ENCODE measurements around the gene CNTLN.

GRCh38 chr9:14026885-14027602 is 286.9 kb downstream of the NFIB start:
- PRO-cap, 3 experiments = no peak in any of the 3 experiments
- RAMPAGE, long total RNA = no peak
- RRBS, 2 experiments = no CpG with 5 or more reads among the region's 6 CpGs

DNA sequence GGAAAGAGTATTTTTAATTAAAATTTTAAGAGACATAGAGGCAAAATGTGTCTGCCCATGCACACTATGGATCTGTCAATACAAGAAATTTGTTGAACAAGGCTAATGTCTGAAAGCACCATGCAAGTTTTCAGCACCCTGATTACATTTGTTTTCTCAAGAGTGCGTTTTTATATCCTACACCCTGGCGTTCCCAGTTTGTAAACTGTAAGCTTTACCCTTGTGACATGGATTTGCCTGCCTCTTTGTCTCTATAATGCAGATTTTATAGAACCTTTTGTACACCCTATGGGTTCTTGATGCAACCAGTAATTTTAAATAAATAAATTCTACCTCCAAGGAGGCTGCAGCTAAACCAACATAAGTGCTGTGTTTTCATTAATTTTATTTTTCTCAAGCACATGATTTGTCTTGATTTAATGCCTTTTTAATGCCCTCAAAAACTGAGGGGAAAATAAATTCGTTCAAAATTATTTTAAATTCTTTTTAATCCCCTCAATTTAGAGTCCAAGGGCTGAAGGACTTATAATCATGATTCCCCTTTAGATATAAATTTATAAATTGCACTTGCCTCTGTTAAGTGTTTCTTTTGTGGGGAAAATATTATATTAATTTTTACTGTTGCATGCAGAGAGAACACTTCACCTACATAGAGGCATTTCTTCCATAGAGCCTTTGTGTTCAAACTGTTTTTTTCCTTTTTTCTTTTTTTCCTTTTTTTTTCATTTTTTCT is 226.9 kb downstream of the NFIB start:
- PRO-cap, 3 experiments = no peak in any of the 3 experiments
- RAMPAGE, long total RNA = no peak
- RRBS, 2 experiments = no CpG with 5 or more reads among the region's 3 CpGs

DNA sequence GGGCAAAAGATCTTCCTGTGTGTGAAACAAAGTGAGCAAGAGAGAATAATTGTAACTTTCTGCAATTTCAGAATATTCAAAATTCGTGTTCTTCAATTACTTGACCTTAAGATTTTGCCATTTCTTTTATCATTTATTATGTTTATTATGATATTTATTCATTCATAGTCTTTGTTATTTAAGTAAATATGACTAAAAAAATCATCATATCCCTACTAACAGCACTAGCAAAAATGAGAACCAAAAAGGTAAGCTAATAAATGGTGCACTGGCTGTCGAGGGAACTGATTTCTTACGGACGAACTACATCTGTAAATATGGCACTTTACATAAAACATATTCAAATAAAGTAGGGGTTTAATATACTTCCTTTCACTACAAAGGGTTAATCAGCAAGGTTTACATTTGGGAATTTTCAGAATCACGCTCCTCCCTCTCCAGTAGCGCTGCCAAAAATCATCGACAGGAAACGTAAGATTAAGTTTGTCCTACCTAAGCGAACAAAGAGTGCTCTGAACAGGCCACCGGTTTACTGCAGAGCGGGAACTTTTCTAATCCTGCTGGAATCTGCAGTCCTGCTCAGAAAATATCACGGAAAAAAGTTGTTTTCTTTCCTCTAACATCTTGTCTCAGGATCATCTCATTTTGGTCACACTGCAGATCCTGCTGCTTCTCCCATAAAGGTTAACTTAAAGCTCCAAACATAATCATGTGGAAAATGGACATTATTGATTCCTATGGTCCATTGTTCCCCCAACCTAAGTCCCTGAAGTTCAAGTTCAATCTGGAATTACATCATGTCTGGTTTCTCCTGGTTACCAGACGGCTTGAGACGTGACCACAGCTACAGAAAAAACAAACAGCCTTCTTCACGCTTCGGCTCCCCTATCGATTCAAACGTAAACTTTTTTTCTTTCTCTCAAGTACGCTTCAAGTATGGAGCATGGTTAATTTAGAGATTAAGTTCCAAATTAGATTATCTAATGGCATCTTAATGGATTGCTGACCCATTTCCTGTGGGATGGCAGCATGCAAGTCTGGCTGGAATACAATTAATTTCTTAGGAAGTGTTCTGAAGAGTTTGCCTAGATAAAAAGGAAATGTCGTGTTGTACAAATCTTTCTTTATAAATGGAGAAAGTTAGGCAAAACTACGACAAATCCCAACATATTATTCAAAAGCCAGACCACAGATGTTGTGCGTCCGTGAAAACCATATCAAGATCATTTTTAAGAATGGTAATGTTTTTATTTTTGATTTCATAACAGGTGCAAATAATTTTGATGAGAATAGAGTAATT is 217.6 kb downstream of the NFIB start:
- PRO-cap, 3 experiments = no peak in any of the 3 experiments
- RAMPAGE, long total RNA = no peak
- RRBS, 2 experiments = no CpG with 5 or more reads among the region's 23 CpGs

DNA sequence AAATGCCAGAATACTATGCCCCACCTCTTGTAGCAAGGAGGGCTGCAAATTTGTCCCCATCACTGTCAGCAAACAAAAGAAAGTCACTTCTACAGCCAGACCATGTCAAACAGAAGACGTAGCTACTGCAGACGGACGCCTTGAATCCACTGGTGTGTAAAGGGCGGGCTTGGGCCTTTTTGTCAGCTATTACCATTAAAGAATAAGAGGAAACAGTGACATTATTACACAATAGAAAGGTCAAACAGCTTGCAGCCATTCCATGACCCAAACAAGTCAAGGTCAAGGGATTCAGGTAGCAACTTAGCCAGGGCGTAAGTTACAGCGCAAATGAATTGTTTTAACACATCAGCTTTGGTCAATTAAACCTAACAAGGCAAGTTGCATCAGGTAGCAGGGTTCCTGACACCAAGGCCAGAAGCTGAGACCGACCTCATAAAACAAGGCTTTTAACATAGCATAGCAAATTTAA is 15.4 kb downstream of the NFIB start:
- PRO-cap, 3 experiments = no peak in any of the 3 experiments
- RAMPAGE, long total RNA = no peak
- RRBS, 2 experiments = no CpG with 5 or more reads among the region's 7 CpGs

DNA sequence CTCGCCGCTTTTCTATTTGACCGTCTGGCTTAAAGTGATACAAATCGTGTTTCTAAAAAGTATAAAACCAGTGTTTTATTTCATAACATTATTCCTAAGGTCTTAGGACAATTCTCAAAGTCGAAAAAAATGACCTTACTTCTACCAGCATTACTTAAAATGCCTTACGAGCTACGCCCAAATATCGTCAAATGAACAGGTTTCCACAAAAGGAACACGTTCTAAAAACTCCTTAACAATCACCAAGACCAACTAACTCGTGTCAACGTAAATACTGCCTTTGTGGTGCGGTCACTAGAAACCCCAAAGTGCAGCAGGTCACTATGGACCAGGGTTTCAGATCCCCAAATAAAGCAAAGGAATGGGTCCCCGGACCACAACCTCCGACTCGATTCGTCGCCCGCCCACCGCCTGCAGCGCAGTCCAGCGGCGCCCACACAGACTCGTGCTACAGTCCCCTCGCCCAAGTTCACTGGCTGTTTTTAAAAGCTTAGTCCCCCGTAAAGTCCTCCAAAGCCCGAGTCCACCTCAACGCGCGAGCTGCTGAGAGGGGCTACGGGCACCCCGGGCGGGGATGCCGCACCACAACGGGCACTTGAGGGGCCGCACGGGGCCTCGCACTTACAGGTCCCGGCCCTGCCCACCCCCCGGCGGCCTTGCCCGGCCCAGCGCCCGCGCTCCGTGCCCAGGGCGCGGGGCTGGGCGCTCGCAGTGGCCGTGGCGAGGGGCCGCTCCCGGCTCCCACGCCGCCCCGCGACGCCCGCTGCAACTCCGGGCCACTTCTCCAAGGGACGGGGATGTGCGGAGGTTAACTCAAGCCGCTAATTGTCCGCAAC is 1.1 kb downstream of the NFIB start:
- PRO-cap, 3 experiments = peak in 2 of 3 experiments; most common plus-strand start position 493 of the sequence (in 1); most common minus-strand start position 390 of the sequence (in 1)
- RAMPAGE, long total RNA = no peak
- RRBS, 2 experiments = 2 to 3% methylated on average over 28 of the region's 64 CpGs

DNA sequence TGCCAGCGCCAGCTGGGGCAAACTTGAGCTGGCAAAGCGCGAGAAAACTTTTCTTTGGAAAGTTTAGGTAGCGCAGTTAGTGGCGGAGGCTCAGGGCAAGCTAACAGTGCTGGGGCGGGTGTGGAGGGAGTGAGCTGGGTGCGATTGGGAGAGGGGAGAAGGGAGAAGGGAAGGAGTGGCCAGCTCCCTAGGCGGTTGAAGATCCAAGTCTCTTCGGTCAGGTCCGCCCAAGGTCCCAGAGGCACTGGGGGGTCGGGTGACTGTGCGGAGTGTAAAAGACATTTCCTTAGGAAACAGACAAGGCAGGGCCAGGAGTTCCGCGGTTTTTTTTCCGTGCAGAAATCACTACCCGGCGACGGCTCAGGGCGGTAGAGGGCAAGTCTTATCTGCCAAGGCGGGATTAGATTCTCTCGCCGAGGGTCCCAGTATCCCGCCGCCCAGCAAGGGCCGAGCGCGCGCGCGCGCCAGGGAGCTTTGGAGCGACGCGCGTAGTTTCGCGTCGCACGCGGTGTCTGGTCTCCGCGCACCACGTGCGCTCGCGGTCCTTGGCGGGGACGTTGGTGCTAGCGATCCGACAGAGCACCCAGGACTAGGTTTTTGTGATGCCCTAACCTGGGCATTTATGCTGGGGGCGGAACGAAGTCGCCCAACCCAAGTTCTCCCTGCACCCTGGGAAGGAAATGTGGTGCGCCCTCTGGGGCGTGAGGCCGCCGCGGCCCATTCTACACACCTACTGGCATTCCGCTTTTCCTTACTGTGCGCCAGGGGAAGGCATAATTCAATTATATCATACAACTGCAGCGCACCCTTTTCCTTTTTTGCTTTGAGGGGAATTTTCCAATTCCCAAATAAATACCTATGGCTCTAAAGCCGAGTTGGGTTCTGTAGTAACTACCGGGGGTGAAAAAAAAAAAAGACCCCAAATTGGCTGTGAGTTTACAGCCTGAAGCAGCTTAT is 33.8 kb upstream of the NFIB start:
- PRO-cap, 3 experiments = peak in 3 of 3 experiments; most common plus-strand start position 477 of the sequence (in 2); most common minus-strand start position 246 of the sequence (in 2)
- RAMPAGE, long total RNA = no peak
- RRBS, 2 experiments = no CpG with 5 or more reads among the region's 63 CpGs

GRCh38 chr9:15147474-15147843 is 159.6 kb downstream of the TTC39B start:
- PRO-cap, 3 experiments = no peak in any of the 3 experiments
- RAMPAGE, long total RNA = no peak
- RRBS, 2 experiments = no CpG with 5 or more reads among the region's 2 CpGs

GRCh38 chr9:15298762-15300146 is 7.8 kb downstream of the TTC39B start:
- PRO-cap, 3 experiments = no peak in any of the 3 experiments
- RAMPAGE, long total RNA = no peak
- RRBS, 2 experiments = no CpG with 5 or more reads among the region's 9 CpGs

GRCh38 chr9:15330502-15331057 is 23.6 kb upstream of the TTC39B start:
- PRO-cap, 3 experiments = no peak in any of the 3 experiments
- RAMPAGE, long total RNA = no peak
- RRBS, 2 experiments = no CpG with 5 or more reads among the region's 3 CpGs

GRCh38 chr9:15531075-15531478 is 20.3 kb upstream of the PSIP1 start:
- PRO-cap, 3 experiments = no peak in any of the 3 experiments
- RAMPAGE, long total RNA = no peak
- RRBS, 2 experiments = no CpG with 5 or more reads among the region's 2 CpGs

DNA sequence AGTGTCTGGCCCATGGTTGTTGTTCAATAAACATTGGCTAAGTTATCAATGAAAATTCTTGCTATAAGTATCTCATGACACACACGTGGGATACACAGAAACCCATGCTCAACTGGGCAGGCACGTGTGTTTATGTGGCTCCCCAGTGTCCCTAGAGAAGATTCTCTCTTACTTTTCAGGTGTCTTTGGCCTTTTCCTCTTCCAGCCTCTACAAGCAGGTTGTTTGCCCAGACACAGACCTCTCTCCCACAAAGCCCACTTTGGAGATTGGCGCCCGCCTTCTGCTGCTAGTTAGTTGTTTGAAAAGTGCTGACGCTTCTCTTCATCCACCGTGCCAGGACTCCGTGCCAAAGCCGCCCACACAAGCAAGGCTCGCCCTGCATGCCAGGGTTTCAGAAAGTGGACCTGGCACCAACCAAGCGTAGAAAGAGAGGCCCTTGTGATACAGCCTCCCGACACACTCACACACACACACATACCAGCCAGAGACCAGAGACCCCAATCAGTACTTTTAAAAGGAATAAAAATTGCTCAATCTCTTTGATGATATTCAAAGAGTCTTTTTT is 594.3 kb downstream of the BNC2 start:
- PRO-cap, 3 experiments = no peak in any of the 3 experiments
- RAMPAGE, long total RNA = no peak
- RRBS, 2 experiments = no CpG with 5 or more reads among the region's 11 CpGs

GRCh38 chr9:16385919-16386507 is 484.5 kb downstream of the BNC2 start:
- PRO-cap, 3 experiments = no peak in any of the 3 experiments
- RAMPAGE, long total RNA = no peak
- RRBS, 2 experiments = no CpG with 5 or more reads among the region's 3 CpGs

DNA sequence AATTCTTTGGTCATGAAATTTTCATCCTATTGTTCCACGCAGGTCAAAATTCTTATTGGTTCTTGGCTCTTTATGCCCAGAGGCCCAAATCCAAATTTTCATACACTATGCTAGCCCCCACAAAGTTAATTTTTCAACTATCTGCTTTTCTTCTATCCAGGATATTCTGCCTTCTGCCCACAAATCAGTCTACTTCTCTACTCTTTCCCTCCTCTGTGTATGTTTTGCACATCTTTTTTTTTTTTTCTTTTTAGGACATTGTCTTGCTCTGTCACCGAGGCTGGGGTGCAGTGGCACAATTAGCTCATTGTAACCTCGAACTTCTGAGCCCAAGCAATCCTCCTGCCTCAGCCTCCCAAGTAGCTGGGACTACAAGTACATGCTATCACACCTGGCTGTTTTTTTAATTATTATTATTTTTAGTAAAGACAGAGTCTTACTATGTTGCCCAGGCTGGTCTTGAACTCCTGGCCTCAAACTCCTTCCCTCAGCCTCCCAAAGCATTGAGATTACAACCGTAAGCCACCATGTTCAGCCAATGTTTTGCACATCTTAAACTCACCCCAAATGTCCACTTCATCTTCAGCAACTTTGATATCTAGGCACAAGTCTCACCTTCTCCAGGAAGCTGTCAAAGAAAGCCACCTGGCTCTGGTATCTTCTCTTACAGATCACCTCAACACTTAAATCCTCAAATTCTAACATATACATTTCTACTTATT is 361.7 kb downstream of the BNC2 start:
- PRO-cap, 3 experiments = no peak in any of the 3 experiments
- RAMPAGE, long total RNA = no peak
- RRBS, 2 experiments = no CpG with 5 or more reads among the region's 4 CpGs

DNA sequence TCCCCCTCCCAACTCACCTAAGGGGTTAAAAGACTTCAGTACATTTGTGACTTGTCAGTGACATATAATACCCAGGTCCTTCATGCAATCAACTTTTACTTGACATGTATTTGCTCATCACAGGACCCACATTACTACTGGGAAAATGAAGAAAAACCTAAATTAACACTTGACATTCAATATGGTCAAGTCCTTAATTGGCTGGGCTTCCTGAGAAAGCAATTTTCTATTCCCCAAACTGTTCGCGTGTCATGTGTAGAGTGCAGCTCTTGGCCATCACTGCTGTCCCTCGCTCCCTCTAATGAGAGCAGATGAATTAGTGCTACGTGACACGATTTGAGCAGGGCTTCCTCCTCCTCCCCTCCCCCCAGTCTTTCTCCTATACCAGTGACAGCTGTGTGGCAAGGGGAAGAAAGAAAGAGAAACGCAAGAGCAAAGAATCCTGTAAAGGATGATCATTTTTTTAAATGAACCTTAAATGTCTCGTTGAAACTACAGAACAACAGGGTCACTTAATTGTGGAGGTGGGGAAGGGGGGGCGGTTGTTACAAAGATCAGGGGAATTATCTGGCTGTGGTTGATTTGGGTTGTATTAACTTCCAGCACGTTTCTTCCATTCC is 159.6 kb downstream of the BNC2 start:
- PRO-cap, 3 experiments = peak in 1 of 3 experiments; most common minus-strand start position 300 of the sequence (in 1)
- RAMPAGE, long total RNA = no peak
- RRBS, 2 experiments = no CpG with 5 or more reads among the region's 9 CpGs

- PRO-cap, 3 experiments = no peak in any of the 3 experiments
- RAMPAGE, long total RNA = no peak
- RRBS, 2 experiments = no CpG with 5 or more reads among the region's 7 CpGs
Measured at GRCh38 chr9:16824421-16825165, 45.9 kb downstream of the BNC2 start.

GRCh38 chr9:16828446-16829319 is 41.8 kb downstream of the BNC2 start:
- PRO-cap, 3 experiments = peak in 2 of 3 experiments; most common minus-strand start chr9:16829120 (in 1)
- RAMPAGE, long total RNA = no peak
- RRBS, 2 experiments = no CpG with 5 or more reads among the region's 30 CpGs

DNA sequence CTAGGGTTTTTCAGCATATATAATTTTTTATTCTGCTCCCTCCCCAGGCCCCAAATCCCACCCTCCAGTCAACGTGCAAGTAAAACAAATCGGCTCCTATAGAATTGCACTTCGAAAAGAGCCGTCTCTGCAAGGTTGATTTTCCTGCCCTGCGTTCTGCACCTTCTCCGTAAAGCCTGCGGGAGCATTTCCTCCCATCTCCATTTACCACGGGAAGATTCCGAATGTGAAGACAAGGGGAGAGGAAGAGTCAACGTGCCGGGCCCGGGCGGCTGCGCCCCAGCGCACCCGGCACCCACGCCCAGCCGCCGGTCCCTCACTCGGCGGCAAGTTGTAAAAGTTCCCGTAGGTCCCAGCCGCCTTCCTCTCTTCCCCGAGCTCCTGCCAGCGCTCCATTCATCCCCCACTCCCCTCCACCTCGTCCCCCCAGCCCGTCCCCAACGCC is 576 bp downstream of the BNC2 start:
- PRO-cap, 3 experiments = no peak in any of the 3 experiments
- RAMPAGE, long total RNA = no peak
- RRBS, 2 experiments = no CpG with 5 or more reads among the region's 28 CpGs

- PRO-cap, 3 experiments = peak in 2 of 3 experiments; most common plus-strand start chr9:17135053 (in 1); most common minus-strand start chr9:17134855 (in 1)
- RAMPAGE, long total RNA = no peak
- RRBS, 2 experiments = 2 to 3% methylated on average over 58 of the region's 95 CpGs
Measured at GRCh38 chr9:17134748-17135875, at the start of gene CNTLN. TSS of gene CNTLN (plus strand) at chr9:17135040.

- PRO-cap, 3 experiments = no peak in any of the 3 experiments
- RAMPAGE, long total RNA = no peak
- RRBS, 2 experiments = no CpG with 5 or more reads among the region's 5 CpGs
Measured at GRCh38 chr9:17536672-17537312, 42.1 kb upstream of the SH3GL2 start.

DNA sequence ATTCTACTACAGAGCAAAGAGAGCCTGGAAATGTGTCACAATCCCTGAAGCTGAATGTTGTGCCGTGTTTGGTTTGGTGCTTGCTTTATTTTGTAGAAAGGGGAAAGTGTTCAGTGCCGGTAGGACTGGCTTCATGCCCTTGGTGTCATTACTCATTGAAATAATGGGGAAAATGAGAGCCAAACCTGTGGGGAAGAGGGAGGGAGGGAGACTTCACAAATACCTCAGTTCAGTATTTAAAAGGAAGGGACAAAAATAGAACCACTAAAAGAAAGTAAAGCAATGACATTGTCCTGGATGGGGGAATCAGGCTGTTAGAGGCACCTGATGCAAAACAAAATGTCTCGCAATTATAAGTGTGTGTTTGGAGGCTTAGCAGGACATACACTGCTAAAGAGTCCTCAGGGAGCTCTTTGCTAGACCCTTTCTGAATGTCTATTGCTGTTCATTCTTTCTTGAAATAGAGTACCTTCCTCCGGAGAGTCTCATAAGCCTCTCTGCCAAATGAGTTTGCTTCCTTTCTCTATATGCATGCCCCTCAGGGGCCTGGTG is 26.6 kb upstream of the ADAMTSL1 start:
- PRO-cap, 3 experiments = no peak in any of the 3 experiments
- RAMPAGE, long total RNA = no peak
- RRBS, 2 experiments = no CpG with 5 or more reads among the region's 4 CpGs

All from skeletal muscle tissue (tissue), 7 donors.